ReNcell CX (cell line): ENCODE measurements around the genes NAA30, ARMH4 and ACTR10.

GRCh38 chr14:55077607-55078160 lies 26.2 kb downstream of the MAPK1IP1L start:
- PRO-cap, result no peak

DNA sequence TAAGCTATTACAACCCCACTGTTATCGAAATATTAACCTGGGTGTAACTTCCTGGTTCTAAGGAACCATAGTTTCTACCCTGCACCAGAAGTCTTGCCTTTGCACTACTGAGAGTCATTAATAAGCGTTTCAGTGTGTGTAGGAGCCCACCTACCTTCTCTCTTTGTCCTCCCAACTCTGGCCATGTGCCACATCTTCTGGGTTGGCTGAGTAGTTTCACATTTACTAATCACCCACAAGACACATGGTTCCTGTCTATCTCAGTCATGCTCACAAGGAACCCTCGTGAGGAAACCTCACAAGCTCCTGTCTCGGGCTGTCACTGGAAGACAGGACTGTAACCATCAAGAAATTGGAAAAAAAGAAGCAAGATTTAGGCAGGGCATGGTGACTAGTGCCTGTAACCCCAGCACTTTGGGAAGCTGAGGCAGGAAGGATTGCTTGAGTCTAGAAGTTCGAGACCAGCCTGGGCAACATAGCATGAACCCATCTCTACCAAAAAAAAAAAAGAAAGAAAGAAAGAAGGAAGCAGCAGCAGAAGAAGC lies 30.7 kb upstream of the LGALS3 start:
- PRO-cap, result no peak

DNA sequence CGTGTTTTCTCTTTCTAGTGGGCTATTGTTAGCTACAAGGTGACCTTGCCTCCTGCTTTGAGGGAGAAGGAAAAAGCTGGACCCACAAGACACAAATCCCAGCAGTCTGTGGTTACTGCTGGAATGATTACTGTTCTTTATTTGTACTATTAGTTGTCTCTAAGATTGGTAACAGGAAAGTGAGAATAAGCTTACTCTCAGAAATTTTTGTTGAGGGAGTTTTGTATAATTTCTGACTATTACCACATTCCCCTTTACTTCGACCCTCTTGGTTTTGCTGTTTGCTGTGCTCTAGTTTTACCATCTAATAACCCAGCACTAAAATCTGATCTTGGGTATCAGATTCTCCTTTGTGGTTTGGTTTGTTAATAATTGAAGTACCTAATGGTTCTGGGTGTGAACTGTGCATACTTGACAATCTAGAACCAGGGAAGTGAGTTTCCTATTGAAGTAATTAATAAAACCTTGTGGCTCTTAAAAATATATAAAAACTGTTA lies 61.9 kb downstream of the FBXO34 start:
- PRO-cap, result no peak

DNA sequence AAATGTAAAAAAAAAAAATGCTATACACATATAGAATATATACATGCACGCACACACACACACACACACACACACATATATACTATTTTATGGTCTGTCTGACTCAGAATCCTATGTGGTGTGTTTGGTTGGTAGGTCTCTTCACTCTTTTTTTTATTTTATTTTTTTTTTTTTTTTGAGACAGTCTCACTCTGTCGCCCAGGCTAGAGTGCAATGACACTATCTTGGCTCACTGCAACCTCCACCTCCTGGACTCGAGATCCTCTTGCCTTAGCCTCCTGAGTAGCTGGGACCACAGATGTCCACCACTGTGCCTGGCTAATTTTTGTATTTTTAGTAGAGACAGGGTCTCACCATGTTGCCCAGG lies 65.6 kb downstream of the FBXO34 start:
- PRO-cap, result no peak

DNA sequence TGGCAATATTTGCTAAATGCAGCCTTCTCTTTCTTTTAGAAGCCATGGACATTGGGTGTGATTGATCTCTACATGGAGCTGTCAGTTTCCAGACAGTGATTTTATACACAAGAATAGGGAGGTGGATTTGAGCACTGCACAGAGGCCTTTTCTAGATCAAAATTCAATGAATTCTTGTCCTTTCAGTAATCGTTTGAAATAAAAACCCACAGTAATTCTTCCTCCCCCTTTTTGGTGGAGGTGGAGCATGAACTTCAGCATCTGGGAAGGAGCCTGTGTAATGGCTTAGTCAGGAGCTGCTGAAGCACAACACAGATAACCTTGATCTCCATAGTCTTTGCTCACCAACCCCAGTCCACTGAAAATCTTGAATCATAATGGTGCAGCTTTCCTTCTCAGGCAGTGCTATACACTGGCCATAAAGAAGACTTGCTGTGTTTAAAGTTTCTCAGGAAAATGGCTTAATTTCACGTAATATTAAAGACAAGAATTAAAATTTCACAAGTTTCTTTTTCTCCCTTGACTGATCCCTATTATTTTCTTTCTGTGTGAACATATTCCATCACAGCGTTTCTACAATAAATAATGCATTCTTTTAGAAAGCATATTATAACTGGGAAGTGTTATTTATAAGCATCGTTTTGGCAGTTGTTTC lies 6.5 kb upstream of the TBPL2 start:
- PRO-cap, result no peak

DNA sequence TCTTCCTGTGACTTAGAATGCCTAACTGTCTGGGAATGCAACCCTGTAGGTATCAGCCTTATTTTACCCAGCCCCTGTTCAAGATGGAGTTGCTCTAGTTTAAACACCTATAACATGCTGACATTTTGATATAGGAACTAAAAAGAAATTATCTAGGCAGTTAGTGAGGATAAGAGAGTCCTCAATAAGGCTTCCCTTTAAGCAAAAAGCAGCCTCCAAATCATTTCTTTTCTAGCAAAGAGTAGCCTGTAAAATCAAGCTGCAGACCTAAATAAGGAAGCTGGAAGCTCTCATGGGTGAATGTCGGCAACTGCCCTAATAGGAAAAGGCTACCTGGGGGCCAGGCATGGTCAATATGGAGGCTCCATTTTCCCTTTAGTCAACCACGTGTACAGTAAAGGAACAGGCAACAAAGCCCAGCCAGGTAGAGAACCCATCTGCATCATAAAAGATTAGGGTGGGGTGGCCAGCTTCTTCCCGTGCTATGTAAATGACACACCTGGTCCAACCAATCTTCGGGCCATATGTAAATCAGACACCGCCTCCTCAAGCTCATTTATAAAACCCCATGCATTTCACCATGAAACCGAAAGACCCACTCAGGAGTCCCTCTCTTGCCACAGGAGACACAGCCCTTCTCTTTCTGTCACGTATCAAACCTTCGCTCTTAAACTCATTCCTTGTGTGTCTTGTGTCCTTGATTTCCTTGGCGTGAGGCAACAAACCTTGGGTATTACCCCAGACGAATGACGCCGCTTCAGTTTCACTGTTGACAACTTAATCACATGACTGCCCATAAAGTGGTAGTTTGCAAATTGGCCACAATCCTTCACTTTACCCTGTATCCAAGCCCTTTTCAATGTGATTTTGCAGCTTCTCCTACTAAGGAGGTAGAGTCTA lies 59.7 kb upstream of the TBPL2 start:
- PRO-cap, result no peak

DNA sequence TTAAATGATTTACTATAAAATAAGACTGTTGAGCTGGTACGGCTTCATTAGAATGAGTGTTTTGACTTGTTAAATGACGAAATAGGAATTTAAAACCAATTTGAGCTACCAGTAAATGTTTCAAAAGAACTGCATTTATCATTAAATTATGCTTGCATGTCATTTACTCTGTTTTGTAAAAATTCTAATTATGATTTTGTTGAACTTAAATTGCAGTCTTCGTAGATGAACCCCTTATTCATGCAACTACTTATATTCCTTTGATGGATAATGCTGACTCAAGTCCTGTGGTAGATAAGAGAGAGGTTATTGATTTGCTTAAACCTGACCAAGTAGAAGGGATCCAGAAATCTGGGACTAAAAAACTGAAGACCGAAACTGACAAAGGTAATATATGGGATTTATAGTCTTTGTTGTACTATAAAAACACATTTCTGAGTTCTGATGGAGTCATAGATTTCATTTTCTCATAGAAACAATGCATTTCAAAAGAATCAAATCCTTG lies 37.8 kb downstream of the KTN1 start:
- PRO-cap, result no peak

DNA sequence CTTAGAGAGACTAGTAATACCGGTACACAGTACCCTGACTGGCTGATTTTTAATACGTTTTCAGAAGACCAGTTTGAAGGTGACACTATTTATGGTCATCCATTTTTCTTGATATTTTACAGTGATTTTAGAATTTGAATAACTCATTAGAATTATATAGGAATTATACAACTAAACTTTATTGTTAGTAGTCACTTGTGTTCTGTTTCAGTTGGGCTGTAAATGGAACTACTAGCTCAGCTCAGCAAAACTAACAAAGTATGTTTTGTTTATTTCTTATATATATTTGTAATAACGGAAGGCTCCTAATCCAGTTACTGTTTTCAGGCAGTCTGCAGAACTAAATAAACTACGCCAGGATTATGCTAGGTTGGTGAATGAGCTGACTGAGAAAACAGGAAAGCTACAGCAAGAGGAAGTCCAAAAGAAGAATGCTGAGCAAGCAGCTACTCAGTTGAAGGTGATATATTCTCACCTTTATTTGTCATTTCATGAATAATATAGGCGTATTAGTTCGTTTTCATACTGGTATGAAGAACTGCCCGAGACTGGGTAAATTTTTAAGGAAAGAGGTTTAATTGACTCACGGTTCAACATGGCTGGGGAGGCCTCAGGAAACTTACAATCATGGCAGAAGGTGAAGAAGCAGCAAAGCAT lies 54.3 kb downstream of the KTN1 start:
- PRO-cap, result no peak

DNA sequence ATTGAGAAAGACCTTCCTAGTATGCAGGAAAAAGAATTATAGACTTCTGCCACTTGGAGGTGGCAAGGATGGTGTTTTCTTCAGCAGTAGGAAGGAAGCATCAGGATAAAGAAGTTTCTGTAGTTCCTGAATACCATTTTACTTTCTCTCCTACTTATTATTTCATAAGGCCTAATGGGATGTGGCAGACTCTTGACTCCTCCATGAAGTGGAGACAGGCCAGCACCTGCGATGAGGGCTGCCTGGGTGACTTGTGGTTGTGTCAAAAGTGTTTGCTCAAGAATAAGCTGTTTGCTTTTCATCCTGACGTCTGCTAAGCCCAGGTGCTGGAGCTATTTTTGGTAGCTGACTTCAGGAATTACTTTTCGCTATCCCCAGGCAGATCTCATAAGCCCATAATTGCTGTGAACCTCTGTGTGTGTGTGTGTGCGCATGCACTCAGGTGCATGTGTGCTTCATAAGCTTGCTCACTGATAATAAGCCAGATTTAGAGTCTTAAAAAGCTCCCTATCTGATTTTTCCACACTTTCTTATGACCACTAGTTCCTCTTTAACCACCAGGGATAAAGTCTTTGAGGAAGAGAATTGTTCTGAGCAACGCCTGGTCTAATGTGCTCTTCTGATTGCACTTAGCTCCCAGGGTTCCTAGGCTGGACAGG lies 126.0 kb downstream of the KTN1 start:
- PRO-cap, result no peak

DNA sequence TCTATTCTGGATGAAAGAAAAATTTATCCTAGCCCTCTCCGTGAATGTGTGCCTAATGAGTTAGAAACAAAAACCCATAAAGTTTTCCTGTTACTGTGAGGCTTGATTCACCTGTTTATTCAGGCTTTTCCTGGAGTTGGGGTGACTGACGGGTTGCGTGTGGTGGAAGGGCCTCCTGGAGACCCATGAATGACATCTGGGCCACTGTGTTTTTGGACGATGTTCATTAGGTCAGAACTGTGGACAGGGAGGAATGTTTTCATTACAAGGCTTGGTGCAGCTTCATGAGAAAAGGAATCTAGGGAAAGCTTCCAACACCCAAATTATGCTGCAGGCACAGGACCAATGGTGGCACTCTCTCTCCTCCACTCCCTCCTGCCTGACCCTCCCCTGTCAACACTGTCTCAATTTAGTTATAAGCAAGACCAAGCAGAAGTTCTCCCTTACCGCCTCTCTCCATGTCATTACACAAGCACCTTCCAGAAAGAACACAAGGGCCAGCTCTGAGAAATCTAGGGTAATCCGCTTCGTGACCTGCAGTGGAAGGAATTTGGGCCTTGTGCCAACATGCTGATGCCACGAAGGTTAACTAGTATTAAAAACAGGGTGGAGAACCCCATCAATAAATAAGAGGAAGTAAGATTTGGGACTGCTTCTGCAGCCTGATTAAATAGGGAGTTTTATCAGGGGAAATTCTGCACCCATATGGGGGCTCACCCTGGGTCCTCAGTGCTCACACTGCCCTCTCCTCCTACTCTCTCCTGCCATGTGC lies 200.2 kb downstream of the KTN1 start:
- PRO-cap, result no peak

DNA sequence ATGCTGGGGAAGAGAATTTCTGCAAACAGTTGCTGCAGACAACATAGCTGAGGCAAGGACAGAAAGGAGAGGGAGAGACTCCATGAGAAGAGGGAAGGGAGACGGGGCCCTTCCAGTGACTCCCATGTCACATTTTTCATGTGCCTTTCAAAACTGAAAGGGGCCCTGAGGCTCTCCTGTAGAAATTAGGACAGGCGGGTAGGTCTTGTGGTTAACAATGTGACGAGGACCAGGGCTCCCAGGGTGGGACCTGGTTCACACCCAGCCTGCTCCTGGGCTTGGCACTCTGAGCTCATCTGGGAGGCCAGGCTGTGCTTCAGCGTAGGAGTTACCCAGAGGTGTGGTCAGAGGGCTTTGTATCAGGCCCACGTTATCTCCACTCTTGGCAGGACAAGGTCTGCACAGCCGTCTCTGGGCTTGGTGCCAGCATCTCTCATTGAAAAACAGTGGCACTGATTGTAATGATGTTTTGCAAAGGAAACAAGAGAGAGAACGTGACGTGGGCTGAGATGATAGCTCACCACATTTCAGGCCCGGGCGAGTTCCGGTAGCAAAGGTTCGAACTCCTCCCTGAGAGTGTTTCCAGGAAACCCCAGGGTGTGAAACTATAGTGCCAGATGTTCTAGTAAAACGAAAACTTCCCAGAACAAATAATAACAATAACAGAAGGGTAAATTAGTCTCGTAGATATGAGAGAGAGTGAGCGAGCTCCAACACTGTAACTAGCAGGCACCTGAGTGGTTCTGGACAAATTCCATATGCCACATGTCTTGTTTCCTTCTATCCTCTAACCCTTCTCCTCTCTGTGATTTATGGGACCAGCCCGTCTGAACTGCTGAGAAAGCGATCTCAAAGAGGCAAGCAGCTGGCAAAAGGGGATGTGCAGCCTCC lies 227.1 kb downstream of the KTN1 start:
- PRO-cap, result no peak

DNA sequence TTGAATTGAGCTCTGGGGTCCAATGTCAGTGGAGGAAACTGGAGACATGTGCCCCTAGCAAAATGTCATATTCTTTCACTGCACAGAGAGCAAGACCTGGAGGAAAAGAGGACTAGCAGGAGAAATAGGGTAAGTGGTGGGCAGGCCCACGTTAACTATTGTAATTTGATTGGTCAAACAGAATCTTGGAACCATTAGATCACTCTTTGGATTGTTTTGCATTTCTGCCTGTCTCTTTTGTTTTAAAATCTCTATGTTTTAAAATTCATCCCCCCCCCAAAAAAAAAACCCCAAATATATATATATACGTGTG lies 113.9 kb upstream of the PELI2 start:
- PRO-cap, result no peak

GRCh38 chr14:56125888-56126475 lies 7.8 kb downstream of the PELI2 start:
- PRO-cap, result no peak

DNA sequence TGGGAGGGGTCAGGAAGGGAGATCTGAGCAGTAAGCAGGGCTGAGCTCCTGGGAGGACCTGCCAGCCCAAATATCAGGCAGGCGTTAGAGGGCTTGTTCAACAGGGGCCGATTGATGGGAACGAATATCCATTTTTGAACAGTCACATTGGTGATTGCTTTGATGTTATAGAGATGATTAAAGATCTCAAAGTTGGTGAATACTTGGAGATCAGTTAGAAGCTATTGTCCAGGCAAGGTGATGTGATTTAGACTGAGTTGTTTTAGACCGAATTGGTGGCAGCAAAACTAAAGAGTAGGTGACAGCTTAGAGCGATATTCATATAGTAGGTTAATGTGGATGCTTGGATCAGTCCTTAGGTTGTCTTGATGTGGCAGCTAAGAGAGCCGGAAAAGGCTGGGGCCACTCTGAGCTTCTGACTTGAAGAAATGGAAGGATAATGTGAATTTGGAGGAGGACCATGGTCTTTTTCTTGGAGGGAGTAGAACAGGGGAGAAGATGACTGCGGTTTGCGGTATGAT lies 85.9 kb downstream of the PELI2 start:
- PRO-cap, result no peak

- PRO-cap, result no peak
Measured at GRCh38 chr14:56240057-56240820, 122.0 kb downstream of the PELI2 start.

DNA sequence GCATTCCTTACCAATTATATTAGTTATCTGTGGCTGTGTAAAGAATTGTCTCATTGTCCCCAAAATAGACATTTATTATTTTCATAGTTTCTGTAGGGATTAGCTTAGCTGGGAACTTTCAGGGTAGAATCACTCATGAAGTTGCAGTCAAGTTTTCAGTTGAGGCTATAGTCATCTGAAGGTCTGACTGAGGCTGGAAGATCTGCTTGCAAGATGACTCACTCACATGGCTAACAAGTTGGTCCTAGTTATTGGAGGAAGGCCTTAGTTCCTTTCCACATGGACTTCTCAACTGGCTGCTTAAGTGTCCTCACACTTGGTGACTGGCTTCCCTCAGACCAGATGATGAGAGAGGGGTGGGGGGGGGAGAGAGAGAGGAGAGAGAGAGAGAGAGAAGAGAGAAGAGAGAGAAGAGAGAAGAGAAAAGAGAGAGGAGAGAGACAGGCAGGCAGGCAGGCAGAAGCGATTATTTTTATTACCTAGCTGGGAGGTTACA lies 6.3 kb downstream of the AP5M1 start:
- PRO-cap, result no peak

DNA sequence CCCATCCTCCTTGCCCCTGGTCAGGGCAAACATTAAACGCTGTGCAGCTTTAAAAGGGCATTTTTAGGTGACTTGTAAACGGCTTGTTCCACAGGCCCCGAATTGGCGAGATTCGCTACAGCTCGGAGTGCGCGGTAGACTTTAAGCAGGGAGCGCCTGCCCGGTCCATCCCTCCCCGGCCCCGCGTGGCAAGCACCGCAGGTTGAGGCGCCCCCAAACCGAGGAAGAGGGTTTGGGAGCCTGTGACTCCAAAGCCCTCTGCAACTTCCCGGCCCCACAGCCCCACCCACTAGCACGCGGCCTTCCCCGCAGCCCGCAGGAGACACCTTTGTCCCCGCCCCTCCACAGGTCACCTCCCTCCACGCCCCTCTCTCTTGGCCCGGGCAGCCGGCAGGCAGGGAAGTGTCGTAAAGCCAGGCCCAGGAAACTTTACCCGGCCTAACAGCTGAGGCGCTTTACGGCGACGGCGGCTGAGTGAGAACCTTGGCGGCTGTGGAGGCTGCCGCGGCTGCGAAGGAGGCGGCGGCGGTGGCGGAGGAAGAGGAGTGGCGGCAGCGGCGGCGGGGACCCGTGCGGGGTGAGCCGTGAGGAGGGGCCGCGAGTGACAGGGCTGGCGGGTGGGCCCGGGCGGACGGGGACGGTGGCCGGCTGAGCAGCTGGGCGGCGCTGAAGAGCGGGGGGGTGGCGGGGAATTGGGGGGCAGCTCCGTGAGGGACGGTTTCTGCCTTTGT lies at the start of gene NAA30:
Gene NAA30 (plus strand): TSS at position 458 of the 731 bp plus-strand sequence.
- PRO-cap, result bidirectional peak, plus-strand start at position 117 of the sequence, minus-strand start at position 111 of the sequence; bidirectional peak, plus-strand start at position 464 of the sequence, minus-strand start at position 315 of the sequence

- PRO-cap, result no peak
Measured at GRCh38 chr14:58098326-58099161, 53.5 kb downstream of the ARMH4 start.

GRCh38 chr14:58151916-58152752 lies at the start of gene ARMH4:
Gene ARMH4 (minus strand): TSS chr14:58152213.
- PRO-cap, result bidirectional peak, plus-strand start at chr14:58152348, minus-strand start at chr14:58152191

DNA sequence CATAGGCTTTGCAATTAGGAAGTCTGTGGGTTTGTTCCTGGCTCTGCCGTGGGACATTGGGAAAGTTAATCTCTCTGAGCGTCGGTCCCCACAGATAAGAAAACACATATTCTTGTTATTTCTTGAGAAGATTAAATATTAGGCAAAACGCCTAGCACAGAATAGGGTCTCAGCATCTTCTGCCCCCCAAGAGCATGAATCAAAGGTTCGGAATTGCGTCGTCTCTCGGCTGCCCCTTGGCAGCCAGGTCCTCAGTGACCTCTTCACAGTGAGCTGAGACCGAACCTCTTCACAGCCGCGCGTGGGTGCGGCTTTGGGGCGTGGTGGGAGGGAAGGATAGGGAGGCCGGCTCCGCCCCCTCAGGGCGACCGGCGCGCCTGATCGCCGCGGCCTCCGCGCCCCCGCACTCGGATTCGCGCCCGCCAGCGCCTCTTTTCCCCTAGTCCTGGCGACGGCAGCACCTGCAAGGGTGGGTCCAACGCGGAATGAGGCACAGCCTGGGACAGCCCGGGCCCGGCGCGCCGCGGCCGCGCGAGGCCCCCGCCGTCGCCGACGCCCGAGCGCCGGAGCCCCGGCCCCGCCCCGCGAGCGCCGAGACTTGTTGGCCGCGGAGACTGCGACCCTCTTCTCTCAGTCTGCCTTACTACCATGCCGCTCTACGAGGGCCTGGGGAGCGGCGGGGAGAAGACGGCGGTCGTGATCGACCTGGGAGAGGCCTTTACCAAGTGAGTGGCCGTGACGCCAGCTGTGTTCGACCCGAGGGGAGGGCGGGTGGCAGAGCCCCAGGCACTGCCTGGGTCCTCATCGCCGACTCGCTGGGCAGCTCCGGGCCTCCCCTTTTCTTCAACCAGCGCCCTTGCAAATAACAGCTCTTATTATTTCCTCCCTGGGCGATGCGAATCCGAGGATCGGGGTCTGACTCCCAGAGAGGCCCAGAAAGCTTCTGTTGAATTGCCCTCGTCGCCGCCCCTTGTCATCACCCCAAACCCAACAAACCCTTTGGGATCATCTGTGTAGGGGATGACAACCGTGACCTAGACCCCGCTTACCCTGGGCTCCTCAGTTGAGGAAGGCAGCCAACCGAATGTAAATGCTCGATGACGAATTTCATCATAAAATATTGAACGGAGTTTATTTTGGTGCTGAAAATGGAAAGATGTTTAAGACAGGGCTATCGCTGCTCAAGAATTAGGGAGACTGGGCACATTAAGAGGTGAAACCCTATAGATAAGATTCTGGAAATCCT lies at the start of gene ACTR10:
Gene ACTR10 (plus strand): TSS at position 580 of the 1,246 bp plus-strand sequence.
- PRO-cap, result bidirectional peak, plus-strand start at position 655 of the sequence, minus-strand start at position 250 of the sequence; unidirectional peak, minus-strand start at position 808 of the sequence